Mammary epithelial cell (primary cell): ENCODE data around the genes MAPK12, CHKB and ARSA.

GRCh38 chr22:50199040-50200147, 1.4 kb upstream of the SELENOO start:
- CAGE, long polyA plus RNA, result no peak
- RRBS, result no CpG with 5 or more reads among the region's 37 CpGs

DNA sequence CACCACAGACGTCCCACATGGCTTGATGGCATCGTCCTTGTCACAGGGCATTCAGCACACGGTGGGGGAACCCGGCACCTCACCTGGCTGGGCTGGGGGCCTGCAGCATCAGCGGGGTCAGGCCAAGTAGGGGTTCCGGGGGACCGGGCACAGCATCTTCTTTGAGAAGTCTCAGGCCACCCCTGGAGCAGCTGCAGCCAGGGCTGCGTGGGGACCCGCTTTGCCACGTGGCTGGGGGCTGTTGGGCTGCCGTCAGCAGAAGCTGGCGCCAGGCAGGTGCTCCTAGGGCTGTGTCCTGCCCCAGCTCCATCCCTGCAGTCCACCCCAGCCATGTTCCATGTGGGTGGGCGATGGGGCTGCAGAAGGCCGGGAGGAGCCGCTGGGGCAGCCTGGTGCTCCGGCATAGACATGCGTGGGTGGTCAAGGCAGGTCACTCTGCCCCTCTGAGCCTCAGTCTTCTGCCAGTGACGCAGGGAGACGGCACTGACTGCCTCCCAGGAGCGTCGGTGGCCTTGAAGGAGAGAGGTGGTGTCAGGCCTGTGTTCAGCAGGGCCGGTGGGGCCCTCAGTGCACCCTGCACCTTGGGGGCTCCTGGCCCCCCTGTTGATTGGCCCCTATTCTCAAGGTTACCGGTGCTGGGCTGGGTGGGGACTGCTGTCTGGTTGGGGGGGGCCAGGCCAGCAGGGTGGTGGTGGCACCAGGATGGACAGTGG, 8.5 kb downstream of the SELENOO start:
- CAGE, long polyA plus RNA, result no peak
- RRBS, result 66% methylated on average over 5 of the region's 23 CpGs

- CAGE, long polyA plus RNA, result no peak
- RRBS, result 3% methylated on average over 77 of the region's 142 CpGs
Measured at GRCh38 chr22:50260856-50262101, at the start of gene MAPK12. MAPK12 (minus strand) TSS chr22:50261683.

DNA sequence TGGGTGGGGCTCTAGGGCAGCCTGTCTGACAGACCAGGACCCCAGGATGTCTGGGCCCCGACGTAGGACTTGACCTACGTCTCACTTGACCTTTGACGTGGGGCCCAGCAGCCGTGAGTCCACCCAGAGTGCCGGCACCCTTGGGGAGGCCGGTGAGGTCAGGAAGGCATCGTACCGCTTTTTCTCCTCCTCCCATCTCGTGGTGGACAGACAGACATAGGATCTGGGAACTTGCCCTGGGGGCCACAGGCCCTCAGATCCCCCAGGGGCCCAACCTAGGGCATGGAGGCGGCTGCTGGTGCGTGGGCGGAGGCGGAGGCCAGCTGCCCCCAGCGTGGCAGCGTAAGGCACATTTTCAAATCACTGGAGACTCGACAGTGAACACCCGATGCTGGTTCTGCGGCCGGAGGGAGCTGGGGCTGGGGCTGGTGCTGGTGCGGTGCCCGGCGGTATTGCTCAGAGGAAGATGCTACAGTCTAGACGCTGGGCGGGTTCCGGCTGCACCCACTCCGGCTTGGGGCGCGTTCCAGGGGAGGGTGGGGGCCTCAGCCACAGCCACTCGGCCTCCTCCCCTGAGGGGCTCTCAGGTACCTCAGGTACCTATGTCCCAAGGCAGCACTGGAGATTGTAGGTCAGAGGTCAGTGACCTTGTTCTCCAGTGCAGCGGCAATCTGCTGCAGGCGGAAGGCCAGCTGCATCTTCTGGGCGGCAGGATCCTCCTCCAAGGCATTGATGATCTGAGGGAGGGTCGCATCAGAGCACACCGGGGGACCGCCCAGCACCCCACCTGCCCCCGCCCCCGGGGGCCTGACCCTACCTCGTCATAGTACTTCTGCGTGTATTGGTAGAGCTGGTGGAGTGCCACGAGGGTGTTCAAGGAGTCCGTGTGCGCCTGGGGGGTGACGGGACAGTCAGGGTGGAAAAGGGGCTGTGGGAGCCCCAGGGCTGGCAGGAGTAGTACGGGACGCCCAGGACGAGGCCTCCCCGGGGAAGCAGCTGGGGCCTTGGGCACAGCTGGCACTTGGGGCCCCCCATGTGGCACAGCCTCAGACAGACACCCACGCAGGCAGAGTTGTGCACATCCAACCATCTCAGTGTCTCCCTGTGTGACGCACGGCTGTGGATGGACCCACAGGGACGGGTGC, 5.3 kb upstream of the MAPK11 start:
- CAGE, long polyA plus RNA, result no peak
- RRBS, result 79% methylated on average over 8 of the region's 52 CpGs

GRCh38 chr22:50293296-50294410, 13.8 kb downstream of the PLXNB2 start:
- CAGE, long polyA plus RNA, result no peak
- RRBS, result 1% methylated on average over 10 of the region's 53 CpGs

DNA sequence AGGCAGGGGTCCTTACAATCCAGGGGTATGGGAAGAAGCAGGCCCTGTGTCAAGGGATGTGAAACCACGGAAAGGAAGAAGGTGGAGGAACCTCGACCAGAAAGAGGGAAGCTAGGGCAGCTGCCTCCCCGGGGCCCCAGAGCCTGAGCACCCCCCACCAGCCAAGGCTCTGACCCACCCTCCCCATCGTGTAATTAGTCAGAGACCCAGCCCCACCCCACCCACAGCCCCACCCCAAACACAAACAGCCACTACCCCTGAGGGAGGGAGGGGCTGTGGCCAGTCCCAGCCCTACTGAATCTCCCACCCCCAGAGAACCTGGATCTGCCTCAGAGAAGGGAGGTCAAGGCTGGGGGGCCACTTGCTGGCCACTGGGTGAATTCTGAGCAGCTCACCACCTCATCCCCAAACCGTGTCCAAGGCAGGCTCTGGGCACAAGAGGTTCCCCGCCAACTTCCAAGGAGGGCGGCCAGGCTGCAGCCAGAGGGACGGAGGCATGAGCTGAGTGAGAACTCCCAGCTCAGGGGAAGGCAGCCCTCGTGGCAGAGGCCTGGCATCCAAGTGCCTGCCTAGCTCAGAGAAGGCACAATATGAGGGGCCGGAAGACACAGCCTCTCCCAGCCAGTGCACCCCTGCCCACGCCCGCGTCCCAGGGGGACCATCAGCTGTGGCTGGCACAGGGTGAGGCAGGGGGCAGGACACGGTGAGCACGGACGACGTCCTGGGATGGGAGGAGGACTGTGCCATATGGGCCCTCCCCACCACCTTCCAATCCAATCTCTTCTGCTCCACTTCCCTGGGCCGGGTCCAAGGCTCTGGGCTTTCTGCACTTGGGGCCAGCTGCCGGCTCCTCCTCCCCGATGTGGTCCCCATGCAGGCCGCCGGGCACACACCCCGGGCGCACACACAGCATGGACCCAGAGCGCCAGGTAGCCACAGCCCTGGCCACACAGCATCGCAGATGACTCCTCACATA, 2.7 kb downstream of the PLXNB2 start:
- CAGE, long polyA plus RNA, result no peak
- RRBS, result 0% methylated on average over 1 of the region's 26 CpGs

DNA sequence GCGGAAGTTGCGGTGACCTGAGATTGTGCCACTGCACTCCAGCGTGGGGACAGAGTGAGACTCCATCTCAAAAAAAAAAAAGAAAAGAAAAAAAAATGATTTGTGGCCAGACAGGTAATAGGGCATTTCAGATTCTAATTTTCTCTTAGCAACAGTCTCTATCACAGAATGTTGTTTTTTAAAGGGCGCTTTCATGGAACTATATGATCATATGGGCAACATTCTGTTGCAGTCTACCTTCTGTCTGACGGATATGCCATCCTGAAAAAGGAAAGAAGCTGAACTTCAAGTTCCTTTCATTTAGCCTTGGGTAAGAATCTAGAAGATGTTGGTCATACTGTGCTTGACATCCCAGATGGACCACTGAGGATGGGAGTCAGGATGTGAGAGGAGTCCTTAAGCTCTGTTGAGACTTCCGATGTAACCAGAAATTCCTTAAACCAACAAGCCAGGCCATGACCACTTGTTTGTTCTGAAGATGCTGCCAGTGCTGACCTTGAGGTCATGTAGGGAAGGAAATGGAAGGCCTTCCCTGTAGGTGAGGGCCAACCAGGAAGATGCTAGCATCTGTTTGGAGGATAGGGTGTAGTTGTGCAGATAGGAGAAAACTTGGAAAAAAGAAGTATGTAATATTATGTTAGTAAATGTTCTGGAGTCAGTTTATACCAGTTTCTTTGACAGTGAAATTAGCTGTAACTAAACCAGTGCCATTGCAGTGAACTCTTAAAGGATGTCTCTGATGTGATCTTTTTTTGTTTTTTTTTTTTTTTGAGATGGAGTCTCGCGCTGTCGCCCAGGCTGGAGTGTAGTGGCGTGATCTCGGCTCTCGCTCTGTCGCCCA, 45.9 kb downstream of the PPP6R2 start:
- CAGE, long polyA plus RNA, result no peak
- RRBS, result no CpG with 5 or more reads among the region's 13 CpGs

DNA sequence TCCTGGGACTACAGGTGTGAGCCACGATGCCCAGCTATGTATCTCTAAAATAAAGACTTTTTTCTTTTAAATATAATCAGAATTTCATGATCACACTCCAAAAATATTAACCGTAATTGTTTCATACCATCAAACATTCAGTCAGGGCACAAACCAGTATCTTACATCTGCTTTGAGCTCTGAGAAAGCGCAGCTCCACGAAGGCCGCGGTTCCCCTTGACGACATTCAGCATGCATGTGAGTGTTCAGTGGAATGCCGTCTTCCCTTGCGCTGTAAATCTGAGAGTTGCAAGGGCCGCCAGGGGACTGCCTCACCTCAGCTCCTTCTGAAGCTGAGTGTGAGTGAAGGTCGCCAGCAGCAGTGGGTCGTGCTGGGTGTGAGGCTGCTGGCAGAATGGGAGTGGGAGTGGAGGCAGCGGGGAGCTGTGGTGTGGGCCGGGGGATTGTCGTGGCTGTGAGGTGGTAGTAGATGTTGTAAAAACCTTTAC, 65.1 kb downstream of the PPP6R2 start:
- CAGE, long polyA plus RNA, result no peak
- RRBS, result no CpG with 5 or more reads among the region's 15 CpGs

DNA sequence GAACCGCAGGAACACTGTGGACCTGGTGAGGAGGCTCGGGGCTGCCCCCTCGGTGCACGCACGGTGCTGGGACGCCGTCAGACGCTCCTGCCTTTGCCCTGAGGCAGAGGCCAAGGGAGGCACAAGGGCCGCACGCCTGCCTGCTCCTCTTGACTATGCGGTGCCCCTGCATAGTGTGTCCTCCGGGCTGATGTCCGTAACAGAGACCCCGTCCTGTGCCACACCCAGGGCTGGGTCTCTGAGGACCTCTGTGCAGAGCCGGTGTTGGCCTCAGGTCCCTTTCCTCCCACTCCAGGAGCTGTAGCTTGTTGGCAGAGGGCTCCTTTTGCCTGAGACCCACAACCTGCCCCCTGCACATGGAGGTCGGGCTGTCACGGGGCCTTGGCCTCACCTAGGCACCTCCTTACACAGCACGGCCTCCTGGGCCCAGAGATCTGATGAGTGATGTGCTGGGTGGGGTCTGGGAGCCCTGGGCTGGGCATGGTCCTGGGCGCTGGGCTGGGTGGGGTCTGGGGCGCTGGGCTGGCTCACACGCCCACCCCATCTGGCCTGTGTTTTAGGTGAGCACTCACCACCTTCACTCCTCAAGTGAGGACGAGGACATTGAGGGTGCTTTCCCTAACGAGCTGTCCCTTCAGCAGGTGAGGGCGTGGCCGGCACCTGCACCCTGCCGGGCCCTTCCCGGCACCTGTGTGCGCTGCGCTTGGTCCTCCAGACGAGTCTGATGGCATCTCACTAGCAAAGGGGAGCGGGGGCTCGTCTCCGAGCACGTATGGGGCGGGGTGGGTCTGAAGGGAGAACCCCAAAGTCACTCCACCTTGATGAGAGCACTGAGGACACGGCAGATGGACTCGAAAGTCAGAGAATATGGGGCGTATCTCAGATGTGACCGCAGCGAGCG, 38.2 kb downstream of the SBF1 start:
- CAGE, long polyA plus RNA, result no peak
- RRBS, result 81% methylated on average over 4 of the region's 41 CpGs

DNA sequence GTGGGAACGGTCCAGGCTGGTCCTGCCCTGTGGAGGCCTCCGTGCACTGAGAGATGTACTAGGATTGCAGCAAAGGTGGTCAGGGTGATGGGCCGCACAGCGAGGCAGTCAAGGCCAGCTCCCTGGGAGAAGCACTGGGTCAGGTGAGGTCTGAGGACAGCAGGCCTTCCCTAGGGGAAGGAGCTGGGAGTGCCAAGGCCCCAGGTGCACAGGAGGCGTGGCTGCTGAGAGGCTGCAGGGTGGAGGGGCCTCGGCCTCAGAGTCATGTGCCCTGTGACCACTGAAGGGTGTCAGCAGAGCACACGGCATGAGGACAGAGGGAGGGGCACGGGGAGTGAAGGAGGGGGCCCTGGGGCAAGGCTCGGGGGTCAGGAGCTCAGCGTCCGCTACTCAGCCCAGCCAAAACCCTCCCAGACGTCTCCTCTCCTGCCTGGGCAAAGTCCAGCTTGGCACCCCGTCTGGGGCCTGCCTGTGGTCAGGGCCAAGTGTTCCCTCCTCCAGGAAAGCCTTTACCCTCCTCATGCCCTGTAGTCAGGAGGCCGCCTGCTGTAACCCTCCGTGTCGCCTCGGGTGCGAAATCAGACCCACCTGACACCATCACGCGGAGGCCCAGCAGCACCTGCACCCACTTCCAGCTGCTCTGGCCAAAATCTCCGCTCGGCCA, 2.3 kb upstream of the MIOX start:
- CAGE, long polyA plus RNA, result no peak
- RRBS, result no CpG with 5 or more reads among the region's 22 CpGs

GRCh38 chr22:50525914-50526761, 740 bp upstream of the SCO2 start:
- CAGE, long polyA plus RNA, result no peak
- RRBS, result 1% methylated on average over 40 of the region's 98 CpGs

DNA sequence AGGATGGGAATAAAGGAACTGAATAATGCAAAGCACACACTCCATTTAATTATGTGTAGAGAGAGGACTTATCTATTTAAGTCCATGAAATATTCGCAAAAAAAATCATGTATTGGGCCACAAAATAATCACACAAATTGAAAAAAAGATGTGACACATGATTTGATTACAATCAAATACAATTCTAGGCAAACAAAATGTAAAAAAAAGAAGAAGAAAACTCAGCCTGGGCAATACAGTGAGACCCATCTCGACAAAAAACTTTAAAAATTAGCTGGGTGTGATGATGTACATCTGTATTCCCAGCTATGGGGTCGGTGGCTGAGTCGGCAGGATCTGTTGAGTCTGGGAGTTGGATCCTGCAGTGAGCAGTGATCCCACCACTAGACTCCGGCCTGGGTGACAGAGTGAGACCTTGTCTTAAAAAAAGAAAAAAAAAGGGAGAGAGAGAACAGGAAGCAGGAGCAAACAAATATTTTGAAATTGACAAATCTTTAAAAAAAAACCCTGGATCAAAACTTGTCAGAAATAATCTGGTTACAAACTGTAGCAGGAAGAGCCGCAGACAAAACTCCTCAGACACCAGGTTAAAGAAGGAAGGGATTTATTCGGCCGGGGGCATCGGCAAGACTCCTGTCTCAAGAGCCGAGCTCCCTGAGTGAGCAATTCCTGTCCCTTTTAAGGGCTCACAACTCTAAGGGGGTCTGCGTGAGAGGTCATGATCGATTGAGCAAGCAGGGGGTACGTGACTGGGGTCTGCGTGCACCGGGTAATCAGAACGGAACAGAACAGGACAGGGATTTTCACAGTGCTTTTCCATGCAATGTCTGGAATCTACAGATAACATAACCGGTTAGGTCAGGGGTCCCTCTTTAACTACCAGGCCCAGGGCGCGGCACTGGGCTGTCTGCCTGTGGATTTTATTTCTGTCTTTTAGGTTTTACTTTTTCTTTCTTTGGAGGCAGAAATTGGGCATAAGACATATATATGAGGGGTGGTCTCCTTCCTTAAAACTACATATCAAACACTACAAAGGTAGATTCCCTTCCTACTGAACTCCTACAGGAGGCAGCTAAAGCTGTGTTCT, 826 bp upstream of the ODF3B start:
- CAGE, long polyA plus RNA, result no peak
- RRBS, result 99% methylated on average over 2 of the region's 19 CpGs

DNA sequence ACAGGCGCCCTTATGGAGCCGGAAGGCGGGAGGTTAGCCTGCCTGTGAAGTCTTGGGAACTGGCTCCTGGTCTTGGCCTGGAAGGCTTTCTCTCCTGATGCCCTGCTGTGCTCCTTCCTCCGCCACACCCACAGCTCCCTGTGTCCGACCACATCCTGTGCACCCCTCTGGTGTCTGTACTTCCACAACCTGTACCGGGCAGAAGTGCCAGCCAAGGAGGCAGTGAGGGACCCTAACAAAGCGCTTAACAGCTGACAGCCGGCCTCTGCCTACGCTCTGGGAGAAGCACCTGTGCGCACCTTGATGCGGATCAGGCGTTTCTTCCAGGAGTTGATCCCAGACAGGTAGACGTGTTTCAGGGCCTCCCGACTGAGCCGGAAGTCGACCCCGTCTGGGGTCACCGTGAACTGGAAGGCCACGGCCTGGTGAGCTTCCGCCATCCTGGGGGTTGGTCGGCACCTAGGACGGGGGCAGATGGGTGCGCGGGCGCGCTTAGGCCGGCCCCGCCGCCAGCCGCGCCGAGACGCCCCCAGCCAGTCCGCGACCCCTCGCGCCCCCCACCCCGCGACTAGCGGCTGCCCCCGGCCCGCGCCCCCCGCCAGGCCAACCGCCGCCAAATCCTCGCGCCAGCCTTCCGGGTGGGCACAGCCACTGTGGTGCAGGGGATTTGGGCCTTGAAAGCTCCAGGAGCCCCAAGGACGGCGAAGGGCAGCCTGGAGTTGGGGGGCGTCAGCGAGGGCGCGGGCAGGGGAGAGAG, 573 bp downstream of the CPT1B start:
- CAGE, long polyA plus RNA, result no peak
- RRBS, result 41% methylated on average over 24 of the region's 55 CpGs

GRCh38 chr22:50581987-50583044, at the start of gene CHKB:
CHKB (minus strand) TSS chr22:50582849.
- CAGE, long polyA plus RNA, result no peak
- RRBS, result under 1% methylated on average over 67 of the region's 102 CpGs

DNA sequence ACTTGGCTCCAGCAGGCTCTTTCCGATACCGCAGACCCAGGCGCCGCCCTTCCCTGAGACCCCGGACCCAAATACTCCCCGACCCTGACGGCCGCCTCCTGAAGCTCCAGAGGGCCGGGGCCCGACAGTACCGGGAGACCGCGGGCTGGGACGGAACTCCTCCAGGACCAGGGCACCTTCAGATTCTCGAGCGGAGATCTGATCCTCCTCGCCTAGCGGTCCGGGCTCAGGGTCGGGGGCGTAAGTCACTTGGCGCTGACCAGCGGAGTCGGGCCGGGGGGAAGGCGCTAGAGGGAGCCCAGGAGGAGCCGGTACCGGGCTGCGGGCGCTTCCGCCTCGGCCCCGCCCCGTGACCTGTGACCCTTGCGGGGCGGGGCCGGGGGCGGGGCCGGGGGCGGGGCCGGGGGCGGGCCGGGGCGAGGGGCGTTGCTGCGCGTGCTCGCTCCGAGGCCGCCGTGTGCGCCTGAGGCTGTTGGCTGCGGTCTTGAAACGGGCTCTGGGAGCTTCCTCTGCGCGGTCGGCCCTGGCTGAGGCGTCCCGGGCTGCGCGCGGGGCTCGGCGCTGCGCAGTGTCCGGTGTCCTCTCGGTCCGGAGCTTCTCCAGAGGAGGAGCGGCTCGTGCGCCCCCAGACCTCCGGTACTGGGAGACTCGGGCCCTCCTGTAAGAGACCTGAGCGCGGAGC, at the start of gene ARSA:
TSS of gene ARSA (minus strand) at position 338 of the 682 bp plus-strand sequence.
- CAGE, long polyA plus RNA, result no peak
- RRBS, result 2% methylated on average over 46 of the region's 75 CpGs

DNA sequence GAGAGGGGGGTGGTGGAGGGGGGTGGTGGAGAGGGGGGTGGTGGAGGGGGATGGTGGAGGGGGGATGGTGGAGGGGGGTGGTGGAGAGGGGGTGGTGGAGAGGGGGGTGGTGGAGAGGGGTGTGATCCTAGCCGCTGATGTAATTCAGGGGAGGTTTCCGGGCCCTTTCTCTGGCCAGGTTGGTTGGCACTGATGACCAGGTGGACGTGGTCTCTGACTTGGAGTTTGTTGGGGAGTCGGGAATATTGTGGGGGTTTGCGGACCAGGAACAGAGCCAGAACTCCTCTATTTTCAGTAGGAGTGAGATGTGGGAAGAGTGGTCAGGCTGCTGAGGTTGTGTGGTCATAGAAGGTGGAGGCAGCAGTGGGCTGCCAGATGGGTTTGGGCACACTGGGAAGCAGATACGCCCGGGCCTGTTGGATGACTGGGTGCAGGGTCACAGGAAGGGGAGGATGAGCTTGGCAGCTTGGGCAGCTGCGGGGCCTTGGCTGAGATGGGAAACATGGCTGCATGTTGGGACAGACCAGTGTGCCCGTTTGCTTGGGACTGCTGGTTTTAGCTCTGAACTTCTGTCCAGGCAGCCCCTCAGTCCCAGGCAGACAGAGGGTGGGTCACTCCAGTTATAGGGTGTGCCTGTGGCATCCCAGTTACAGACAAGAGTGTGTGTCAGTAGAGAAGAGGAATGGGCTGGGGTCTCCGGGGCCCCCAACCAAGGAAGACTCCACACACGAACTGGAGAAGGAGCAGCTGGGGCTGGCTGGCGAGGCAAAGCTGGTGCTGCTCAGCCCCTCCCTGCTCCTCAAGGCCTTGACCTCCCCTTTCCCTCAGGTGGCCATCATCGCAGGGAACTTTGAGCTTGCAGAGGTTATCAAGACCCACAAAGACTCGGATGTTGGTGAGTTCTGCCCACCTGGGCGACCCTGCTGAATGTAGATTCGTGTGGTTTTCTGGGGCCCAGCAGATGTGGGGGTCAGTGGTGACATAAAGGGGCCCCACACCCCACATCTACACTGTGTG, 53.9 kb upstream of the ACR start:
- CAGE, long polyA plus RNA, result no peak
- RRBS, result no CpG with 5 or more reads among the region's 16 CpGs